Mesenchymal stem cell of Wharton's jelly (primary cell): Measurements from ENCODE around the gene NOL7.

DNA sequence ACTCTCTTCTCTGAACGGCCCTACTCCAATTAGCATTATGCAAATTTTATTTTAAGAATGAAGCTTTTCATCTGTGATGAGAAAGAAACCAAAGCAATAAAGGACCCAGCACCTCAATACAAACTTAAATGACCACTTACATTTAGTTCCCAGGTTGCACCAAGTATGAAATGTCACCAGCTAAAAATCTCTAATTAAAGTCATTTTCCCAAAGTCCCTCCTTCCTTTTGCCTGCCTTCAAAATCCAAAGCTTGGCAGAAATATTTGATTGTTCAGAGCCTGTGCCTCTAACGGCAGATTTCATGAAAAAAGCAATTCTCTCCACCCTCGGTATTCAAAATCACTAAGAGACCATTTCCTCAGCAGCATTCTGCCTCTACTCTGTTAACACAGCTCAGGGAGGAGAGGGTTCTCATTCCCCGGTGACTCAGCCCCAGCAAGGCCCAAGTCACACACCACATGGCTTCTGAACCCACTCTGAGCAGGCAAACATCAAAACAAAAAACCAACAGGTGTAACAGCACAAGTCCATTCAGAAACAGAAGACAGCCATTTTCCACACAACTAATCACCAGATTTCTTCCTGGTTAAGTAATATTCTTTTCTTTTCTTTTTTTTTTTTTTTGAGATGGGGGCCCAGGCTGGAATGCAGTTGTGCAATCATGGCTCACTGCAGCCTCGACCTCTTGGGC, 55.6 kb downstream of the GFOD1 start:
- CAGE, long polyA plus RNA = no peak

GRCh38 chr6:13486623-13487196, 690 bp downstream of the GFOD1 start:
- CAGE, long polyA plus RNA = no peak

DNA sequence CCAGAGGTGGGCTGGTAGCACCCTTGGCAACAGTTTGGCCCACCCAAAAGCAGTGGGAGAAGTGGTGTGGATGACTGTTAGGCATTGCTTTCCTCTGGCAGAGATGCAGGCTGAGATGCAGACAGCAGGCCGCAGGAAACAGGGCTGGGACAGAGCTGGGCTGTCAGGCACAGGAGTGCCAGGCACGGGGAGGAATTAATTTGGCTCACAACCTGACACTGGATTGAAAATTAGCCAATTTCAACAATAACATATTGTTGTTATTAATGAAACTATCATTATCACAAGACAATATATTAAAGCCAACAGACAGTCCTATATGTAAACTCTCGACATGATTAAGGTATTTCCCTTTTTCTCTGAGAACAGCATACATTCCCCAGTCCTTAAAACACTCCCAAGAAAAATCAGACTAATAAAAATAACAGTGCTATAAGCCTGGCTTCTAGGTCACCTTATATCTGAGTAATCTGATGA, 15.6 kb upstream of the SIRT5 start:
- CAGE, long polyA plus RNA = no peak

GRCh38 chr6:13573704-13574022, 738 bp upstream of the SIRT5 start:
- CAGE, long polyA plus RNA = no peak

DNA sequence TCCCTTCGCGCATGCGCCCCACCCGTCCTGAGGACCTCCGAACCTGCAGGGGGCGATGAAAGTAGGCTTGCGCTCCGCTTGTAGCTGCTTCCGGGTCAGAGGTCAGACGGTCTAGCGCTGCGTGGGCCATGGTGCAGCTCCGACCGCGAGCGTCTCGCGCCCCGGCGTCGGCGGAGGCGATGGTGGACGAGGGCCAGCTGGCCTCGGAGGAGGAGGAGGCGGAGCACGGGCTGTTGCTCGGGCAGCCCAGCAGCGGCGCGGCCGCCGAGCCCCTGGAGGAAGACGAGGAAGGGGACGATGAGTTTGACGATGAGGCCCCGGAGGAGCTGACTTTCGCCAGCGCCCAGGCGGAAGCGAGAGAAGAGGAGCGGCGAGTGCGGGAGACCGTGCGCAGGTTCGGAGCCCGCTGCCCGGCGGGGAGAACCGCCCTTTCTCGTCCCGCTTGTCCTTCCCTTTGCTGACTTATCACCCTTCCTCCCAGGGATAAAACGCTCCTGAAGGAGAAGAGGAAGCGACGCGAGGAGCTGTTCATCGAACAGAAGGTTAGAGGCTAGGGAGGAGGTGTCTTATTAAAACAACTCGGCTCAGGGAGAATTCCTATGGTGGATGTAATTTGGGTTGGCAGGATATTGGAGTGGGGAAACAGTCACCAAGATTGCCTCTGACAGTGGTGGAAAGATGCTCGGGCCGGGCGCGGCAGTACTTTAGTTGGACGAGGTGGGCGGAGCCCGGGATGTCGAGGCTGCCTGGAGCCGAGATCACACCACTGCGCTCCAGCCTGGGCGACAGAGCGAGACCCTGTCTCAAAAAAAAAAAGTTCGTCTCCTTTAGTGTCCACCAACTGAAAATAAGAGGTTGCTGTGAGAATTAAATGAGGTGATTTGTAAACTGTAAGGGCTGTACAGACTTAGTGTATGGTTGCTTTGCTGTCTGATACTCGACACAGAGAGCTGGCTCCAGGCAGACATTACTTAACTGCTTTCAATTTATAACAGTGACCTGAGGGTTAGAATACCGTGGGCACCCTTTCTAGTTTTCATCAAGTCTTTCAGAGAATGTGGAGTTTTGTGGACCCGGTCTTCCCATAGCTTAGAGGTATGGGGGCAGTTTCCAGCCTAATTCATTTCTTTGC, at the start of gene NOL7:
Gene NOL7 (plus strand): TSS at position 105 of the 1,132 bp plus-strand sequence.
- CAGE, long polyA plus RNA = start-site peak on the plus strand centred at position 158 of the sequence, 116 bp wide, 2,385 and 734 reads in 2 replicates

- CAGE, long polyA plus RNA = no peak
These were observed 29.4 kb downstream of the NOL7 start for GRCh38 chr6:13644463-13644908.

DNA sequence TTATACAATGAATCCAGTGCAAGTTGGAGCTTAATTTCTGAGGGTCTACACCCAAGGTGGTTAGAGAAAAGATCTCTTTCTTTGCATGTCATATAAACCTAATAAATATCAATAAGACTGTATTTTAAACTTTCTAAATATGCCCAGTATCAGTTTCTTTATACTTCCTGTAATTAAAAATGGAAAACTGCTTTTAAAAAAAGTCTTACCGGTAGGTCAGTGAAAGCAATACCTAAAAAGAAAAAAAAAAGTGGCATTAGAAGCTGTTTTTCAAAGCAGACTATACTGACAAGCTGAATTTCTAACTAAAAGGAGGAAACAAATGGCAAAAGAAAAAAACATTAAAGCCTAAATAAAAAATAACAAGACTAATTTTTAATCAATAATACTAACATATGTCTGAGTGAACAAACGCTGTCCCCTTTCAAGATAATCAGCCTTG, 37.3 kb downstream of the NOL7 start:
- CAGE, long polyA plus RNA = no peak

DNA sequence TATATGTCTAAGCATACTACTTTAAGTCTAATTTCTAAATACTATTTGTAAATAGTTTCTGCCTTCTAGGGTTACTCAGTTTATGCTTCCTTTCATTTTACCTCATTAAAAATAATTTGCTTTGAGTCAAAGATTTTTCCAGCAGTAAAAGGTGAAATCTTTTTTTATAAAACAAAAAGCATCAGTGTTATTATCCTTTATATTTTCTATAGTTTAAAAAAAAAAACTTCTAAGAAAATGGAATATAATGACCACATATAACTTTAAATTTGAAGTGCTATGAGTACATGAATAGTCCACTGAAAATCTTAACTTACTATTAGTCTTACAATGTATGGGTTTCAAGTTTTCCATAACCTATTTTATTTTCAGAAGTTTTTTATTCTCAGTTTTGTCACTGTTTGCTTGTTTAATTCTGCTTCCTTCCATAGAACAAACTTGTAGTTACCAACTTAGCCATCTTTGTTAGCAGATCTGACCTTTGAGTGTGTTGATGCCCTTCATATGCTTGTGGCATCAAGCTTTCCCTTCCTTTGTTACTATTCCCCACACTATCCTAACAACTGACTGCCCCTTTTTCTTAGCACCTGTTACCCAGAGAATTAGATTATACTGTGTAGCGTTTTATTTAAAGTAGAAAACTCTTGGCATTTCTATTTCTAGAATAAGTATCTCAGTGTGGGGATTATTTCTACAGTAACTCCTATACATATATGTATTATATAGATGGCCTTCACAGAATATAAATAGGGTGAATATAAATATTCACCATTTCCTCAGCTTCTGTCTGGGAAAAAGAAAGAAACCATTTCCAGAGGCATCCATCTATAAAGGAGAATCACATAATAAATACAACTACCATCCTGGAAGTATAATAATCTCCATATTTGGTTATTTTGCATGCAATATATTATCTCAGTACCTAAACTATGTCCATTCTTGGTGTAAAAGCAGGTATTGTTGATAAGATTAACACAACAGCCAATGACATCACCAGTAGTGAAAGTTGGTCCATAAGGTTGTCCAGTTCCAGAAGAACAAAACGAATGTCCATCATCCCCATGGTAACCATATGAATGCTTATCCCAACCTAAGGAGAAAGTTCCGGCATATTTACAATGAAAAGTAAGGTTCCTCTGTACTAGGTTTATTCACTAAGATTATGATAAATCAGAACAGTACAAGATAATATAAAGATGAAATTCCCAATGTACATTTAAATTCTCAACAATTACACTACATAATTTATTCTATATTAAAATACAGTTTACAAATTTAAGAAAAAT, 41.5 kb downstream of the NOL7 start:
- CAGE, long polyA plus RNA = no peak

- CAGE, long polyA plus RNA = no peak
These were observed 13.3 kb downstream of the MCUR1 start for GRCh38 chr6:13801110-13801500.

DNA sequence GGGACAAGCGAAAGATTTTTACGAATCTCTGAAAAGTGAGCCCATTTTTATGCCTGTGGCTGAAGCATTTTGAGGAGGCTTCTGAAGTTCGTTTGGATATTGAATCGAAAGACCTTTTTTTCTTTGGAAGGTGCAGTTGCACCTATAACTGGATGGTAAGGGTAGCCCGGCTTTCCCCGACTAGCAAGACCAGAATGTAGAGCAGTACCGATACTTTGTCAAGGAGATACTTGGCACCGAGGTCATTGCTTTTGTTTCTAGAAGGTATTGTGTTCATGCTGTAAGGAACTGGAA, 637 bp downstream of the RNF182 start:
- CAGE, long polyA plus RNA = no peak

GRCh38 chr6:14118143-14118688, 644 bp downstream of the CD83 start:
- CAGE, long polyA plus RNA = no peak

GRCh38 chr6:14121728-14122812, 4.5 kb downstream of the CD83 start:
- CAGE, long polyA plus RNA = no peak

GRCh38 chr6:14131556-14132266, 14.1 kb downstream of the CD83 start:
- CAGE, long polyA plus RNA = no peak

DNA sequence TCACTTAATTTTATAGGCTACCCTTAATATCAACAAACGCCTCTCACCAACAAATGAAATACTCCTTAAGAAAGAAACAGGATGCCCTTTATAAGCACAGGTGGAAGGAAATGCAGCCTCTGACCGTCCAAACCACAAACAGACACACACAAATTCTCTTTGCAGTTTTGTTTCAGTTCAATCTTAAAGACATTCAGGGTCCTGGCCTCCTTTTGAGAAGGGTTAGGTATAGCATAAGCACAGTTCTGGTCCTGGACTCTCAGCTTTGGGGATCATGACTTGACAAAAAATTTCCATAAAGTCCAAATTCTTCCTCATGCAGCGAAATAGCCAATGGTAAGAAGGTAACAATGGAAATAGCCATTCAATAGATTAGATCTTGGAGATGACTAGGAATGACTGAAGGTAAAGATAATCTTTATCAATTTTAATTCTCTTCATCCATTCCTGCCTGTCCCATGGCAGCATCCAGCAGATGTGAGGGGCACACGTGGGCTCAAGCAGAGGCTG, 123.8 kb downstream of the CD83 start:
- CAGE, long polyA plus RNA = no peak

DNA sequence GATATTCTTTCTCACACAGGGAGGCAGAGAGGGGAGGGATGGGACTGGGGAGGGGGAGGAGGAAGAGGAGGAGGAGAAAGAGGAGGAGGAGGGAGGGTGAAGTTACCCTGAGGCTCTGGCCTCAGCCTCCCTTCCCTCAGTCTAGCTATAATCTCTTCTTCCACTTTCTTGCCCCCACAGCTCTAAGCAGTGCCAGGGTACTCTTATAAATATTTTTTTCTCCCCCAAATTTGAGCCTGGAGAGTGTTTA, 141.2 kb downstream of the CD83 start:
- CAGE, long polyA plus RNA = no peak

GRCh38 chr6:14621953-14622414, 504.4 kb downstream of the CD83 start:
- CAGE, long polyA plus RNA = no peak

DNA sequence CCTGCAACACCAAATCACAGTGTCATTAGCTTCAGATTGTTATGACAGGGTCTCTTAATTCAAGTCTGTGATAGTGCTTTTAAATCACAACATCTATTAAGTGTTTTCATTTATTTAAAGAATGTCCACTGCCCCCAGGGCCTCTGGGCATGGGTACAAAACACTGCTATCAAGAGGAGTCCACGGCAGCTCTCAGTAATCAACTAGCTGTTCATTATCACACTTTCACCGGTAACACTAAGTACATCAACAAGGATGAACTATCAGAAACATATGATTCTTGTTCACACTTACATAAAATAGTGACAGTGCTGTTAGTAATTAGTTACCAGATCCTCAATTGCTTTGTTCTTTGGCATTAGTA, 455.8 kb upstream of the JARID2 start:
- CAGE, long polyA plus RNA = no peak

DNA sequence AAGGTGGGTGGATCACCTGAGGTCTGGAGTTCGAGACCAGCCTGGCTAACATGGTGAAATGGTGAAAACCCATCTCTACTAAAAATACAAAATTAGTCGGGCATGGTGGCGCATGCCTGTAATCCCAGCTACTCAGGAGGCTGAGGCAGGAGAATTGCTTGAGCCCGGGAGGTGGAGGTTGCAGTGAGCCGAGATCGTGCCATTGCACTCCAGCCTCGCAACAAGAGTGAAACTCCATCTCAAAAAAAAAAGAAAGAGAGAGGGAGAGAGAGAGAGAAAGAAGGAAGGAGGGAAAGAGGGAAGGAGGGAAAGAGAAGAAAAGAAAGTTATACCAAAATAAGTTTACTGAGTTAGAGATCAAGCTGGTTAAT, 341.3 kb upstream of the JARID2 start:
- CAGE, long polyA plus RNA = no peak

DNA sequence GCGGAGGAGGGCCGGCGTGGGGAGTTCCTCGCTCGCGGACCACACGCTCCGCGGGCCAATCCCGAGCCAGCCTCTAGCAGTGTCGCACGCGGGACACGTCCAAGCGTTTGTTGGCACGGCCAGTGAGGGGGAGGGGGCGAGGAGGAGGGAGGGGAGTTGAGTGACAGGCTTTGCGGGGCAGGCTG, 714 bp upstream of the JARID2 start:
- CAGE, long polyA plus RNA = no peak

- CAGE, long polyA plus RNA = no peak
These were observed 42.0 kb downstream of the JARID2 start for GRCh38 chr6:15287695-15288489.